B cell (primary cell): ENCODE measurements around a stretch of chr11.

GRCh38 chr11:128549239-128549821 is 38.0 kb downstream of the ETS1 start:
- PRO-cap, result no peak
- CAGE, long polyA plus RNA, result no peak

GRCh38 chr11:128561133-128561415 is 26.3 kb downstream of the ETS1 start:
- PRO-cap, result no peak
- CAGE, long polyA plus RNA, result no peak

DNA sequence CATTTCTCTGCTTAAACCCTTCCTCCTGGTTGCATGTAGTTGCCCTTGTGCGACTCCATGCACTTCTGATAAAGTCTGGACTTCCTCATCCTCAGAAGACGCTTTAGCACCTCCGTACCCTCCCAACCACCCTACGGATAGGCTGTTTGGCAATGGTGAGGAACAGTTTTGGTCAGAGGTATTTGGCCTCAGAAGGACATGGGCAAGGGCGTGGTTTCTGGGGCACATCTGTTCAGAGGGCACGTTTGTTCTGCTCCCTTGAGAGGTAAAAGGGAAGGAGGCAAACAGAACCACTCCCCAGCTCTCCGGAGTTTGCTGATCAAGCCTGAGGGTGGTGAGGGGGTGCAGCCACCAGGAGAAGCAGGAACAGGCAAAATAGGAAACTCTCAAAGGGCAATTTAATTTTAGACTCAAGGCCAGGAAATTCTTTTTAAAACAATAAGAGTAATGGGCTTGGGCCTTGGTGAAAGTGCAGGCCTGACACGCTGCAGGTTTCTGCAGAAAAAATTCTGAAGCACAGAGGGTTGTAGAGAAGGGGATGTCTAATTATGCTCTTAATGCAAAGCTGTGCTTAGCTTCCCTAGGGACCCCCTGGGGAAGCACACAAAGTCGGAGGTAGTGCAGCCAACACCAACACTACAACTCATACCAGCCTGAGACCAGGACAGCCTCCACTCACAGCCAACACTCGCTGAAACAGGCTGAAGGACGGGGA is 23.3 kb downstream of the ETS1 start:
- PRO-cap, result bidirectional peak, plus-strand start at position 646 of the sequence, minus-strand start at position 493 of the sequence
- CAGE, long polyA plus RNA, result no peak

DNA sequence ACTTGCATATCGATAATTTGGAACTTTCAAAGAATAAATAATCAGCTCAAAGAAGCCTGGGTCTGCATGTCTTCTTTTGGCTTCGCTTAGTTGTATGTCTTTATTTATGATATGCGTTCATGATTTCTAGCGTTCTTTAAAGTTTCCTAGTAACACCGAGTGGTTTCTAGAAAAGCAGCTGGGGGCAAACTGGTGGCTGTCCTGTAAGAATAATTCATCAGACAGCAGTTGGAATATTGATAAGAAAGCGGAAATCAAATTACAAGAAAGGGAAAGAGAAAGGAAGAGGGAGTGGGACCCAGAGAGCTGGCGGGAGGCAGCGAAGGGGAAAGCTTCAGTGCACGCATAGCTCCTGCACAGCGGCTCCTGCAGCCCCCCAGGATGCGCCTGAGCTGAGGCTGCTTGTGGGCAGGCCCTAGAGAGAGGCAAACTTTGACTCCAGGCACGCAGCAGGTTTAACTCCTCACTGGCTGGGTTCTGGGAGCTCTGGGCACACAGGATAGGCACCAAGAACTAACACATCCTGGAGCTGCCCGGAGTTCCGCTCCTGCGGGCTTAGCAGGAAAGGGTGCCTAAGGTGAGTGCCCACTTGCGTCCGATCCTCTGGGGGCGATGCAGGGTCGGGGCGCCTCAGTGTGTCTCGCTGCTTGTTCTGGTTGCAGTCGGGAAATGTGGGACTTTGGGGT is 8.9 kb upstream of the FLI1 start:
- PRO-cap, result no peak
- CAGE, long polyA plus RNA, result no peak

GRCh38 chr11:128694248-128694475 is 290 bp downstream of the FLI1 start:
- PRO-cap, result no peak
- CAGE, long polyA plus RNA, result no peak

- PRO-cap, result no peak
- CAGE, long polyA plus RNA, result no peak
Measured at GRCh38 chr11:129030850-129031312, 88.2 kb upstream of the TP53AIP1 start.

- PRO-cap, result no peak
- CAGE, long polyA plus RNA, result no peak
Measured at GRCh38 chr11:129260607-129261195, 68.6 kb upstream of the ARHGAP32 start.

DNA sequence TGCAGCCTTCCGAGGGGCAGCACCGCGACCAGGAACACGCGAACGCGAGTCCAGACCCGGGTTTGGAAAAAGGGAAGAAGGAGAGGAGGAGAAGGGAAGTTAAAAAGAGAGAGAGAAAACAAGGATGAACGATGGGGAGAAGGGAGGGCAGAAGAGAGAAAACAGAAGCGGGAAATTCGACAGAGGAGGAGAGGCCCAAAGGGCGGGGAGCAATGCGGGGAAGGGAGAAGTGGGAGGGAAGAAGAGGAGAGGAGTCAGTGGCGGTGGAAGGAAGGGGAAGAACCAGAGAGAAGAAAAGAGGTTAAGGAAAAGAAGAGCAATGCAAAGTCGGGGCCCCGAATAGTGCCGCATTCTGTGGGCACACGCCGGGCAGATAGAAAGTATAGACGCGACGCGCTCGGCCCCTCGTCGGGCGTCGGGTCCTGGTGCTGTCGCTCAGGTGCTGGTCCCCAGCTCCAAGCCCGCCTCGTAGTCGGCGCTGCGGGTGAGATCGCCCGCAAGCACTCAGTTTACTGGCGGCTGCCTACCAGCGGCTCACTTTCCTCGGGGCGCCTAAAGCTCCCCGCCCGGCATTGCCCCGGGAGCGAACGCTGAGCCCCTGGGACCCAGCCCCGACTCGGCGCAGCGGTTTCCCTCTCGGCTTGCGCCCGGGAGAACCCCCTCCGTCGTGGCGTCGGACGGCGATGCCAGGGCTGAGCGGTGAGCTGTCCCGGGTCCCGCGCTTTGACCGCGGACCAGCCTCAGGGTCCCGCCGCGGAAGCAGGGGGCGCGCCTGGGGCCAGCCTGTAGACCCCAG is 2.7 kb upstream of the BARX2 start:
- PRO-cap, result no peak
- CAGE, long polyA plus RNA, result no peak

- PRO-cap, result no peak
- CAGE, long polyA plus RNA, result no peak
Measured at GRCh38 chr11:129579769-129580146, 204.1 kb downstream of the BARX2 start.

DNA sequence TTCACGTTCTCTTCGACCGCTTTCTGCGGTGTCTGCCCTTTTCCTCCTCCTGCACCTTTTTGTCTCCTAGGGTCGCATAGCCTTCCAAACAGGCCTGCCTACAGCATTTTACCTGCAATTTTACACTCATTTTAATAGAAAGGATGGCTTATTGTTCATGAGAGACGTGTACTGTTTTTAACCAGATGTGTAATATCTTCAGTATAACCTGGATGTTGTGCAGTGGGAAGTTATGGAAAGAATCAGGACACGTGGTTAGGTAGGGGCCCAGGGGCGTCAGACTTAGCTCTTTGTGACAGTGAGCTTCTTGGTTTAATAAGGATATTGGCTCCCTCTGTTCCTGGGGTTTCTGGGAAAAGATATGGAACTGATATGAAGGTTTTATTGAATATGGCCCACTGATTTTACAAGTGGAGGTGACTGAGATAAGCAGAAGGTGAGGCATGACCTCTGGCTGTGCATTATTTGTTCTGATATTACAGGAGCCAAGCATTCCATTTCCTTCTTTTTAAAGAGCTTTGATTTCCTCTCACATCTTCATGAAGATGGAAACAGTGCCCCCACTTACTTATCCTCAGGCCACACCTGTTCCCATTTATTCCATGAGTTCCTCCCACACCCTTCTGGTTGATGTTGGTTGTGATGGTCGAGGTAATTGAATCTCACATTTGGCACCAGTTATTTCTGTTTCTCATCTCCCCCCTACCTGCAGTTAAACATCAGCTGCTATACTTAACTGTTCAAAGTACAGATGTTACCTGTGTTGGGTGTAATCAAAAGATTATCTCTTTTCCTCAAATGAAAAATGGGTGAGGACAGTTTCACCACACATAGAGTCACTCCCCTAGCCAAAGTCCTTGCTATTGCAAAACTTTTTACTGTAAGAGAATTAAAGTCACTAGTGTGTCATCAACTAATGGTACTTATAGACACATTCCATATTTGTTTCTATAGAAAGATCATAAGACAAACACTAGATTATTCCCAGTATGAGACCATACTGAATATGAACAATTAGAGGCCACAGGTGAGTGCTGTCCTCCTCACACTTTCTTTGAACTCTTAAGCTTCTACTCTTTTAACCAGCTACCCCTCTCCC is 1.8 kb downstream of the TMEM45B start:
- PRO-cap, result no peak
- CAGE, long polyA plus RNA, result no peak

DNA sequence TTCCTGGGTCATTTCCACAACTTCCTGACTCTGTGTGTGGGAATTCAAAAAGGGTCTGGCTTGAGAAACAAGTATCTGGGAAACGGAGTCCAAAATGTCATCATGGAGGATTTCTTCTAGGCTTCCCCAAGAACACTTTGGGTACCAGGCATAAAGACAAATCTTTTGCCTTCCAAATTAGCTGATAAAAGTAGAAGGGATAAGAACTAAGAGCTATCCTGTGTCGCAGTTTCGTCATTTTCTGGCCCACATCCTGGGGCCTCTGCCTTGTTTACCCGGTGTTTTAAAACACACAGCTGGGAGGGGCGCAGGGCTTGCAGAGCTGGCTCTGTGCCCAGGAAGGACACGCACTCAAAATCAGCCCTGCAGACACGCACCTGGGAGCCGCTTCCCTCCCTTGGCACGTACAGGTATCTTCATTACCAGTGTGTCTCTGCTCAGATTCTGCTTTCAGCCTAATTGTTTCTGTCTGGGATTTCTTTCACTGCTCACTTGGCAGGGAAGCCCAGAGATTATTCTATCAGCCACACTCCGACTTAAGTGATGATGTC is 38.2 kb downstream of the TMEM45B start:
- PRO-cap, result no peak
- CAGE, long polyA plus RNA, result no peak

DNA sequence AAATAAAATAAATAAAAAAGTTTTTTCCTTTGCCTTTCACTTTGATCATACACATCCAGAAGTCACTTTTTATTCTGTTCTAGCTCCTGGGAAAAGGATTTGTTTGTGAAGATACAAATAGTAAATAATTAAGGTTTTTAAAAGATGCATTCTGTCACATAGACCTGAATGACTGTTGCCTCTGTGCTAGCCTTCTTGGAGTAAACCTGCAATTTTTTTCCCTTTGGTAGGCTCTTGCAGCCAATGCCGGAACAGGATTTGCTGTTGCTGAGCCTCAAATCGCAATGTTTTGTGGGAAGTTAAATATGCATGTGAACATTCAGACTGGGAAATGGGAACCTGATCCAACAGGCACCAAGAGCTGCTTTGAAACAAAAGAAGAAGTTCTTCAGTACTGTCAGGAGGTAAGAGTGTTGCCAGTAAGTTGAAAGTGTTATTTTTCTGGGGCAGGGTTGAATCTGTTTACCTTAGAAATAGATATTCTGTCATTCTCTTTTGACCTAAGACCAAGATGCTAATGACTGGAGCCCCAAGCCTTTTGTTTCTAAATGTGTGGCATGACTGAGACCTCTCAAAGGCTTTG is 39.6 kb downstream of the APLP2 start:
- PRO-cap, result no peak
- CAGE, long polyA plus RNA, result no peak

GRCh38 chr11:130140160-130140538 is 19.4 kb upstream of the ST14 start:
- PRO-cap, result no peak
- CAGE, long polyA plus RNA, result no peak

DNA sequence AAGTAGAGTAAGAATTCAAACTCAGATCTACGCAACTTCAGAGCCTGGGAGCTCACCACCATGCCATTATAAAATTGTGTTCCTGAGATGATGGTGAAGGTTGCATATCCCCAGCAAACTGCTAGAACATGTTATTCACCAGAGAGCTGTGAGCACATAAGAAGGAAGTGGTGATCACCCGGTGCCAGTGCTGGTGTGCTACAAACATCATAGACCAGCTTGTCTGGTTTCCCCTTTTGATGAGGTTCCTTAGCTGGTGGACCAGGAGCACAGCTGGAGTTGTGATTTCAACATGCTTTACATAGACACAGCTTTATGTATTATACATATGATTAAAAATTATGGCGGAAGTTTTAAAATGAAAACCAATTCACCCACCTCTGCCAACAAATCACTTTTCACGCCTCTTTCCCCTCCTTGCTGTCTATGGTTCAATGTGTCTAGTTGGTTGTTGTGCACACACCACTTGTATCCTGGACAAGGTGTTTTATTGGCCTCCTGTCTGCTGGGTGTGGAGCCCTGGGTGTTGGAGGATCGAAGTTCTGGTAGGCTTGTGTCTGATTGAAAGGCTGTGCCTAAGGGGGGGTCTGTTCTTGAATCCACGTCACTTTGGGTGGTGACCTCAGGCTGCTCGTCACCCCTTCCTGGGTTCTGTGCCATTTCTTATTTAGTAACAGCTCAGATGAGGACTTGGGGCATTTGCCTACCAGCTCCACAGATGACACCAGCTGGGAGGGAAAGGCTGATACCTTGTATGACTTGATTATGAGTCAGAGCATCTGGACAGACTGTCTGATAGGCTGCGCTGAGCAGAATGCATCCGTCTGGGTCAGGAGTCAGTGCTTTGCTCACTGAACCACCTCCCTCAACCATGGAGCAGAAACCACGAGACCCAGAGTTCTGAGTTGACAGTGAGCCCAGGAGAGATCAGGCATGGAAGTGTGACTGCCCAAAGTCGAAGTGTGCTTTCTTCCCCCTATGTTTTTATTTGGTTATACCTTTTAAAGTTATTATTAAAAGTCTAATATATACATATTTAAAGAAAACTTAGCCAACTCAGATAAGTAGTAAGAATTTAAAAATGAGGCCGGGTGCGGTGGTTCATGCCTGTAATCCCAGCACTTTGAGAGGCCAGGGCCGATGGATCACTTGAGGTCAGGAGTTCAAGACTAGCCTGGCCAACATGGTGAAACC is 6.7 kb downstream of the ST14 start:
- PRO-cap, result bidirectional peak, plus-strand start at position 239 of the sequence, minus-strand start at position 197 of the sequence; bidirectional peak, plus-strand start at position 903 of the sequence, minus-strand start at position 553 of the sequence
- CAGE, long polyA plus RNA, result no peak

DNA sequence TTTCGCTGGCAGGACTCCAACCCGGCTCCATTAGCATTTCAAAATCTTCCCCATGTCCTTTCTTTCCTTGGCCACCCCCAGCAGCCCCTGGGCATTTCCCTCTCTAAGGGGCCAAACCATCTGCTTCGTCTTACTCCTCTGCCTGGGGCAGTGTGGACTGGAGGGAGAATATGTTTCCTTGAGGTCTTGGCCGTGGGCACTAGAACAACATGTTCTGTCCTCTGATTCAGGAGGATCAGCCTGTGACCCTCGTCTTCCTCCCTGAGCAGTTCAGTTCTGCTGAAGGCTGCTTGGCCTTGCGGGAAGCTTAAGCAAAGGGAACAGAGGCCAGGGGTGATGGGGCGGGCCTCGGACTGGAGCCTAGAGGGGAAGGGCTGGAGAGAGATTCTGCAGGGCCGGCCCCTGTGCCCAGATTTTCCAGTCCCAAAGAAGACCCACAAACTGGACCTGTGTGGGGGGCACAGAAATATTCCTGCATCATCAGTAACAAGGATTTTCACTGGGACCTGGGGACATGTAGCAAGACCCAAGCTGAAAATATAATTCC is 58.0 kb downstream of the ST14 start:
- PRO-cap, result no peak
- CAGE, long polyA plus RNA, result no peak

- PRO-cap, result unidirectional peak, minus-strand start at chr11:130389035
- CAGE, long polyA plus RNA, result no peak
Measured at GRCh38 chr11:130388880-130389279, 39.5 kb downstream of the ADAMTS8 start.

DNA sequence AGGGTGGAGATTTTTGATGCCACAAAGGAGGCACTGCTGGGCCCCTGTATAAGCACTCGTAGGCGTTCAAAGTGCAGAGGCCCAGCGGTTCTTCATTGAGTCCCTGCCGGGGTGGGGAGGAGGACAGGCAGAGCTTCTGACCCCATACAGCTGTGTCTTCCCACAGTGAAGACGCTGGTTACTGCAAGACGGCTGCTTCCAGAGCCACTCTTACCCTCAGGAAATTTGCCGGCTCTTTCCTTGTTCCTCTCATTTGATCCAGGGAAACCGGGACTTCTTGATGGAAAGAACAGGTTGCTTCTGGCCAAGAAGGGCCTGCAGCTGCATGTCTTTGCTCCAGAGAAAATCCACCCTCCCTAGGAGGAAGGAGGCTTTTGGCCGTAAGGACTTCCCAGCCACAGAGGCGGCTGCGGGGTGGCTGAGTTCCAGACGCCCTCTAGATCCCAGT is 9.3 kb downstream of the ADAMTS15 start:
- PRO-cap, result no peak
- CAGE, long polyA plus RNA, result no peak

DNA sequence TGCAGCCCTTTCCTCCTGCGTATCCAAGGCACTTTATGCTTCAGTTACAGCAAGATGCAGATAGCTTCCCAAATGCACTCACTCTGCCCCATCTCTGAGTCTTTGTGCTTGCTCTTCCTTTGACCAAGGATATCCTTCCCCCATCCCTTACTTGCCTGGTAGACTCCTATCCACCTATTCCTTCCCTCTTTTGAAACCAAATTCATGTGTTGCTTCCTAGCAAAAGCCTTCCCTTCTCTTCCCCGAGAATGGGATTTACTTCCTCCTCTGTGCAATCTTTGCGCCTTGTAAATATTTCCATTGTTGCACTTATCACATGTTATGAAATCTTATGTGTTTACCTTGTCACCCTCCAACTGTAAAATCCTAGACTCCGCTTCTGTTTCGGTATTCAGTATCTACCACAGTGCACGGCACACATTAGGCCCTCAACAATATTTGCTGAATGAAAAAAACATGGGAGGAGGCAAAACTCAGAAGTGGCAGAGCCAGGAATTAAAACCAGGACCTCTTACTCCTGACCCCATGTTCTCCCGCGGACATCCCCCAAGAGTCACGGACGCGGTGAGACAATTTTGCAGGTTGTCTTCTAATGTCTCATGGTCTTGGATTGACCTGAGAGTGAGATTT is 197.1 kb downstream of the ADAMTS15 start:
- PRO-cap, result no peak
- CAGE, long polyA plus RNA, result no peak

GRCh38 chr11:130649825-130650292 is 201.4 kb downstream of the ADAMTS15 start:
- PRO-cap, result no peak
- CAGE, long polyA plus RNA, result no peak

- PRO-cap, result no peak
- CAGE, long polyA plus RNA, result no peak
Measured at GRCh38 chr11:130675219-130676049, 227.0 kb downstream of the ADAMTS15 start.